Frontal cortex (tissue), 2 donors: Measurements from ENCODE around the gene CCDC141.

DNA sequence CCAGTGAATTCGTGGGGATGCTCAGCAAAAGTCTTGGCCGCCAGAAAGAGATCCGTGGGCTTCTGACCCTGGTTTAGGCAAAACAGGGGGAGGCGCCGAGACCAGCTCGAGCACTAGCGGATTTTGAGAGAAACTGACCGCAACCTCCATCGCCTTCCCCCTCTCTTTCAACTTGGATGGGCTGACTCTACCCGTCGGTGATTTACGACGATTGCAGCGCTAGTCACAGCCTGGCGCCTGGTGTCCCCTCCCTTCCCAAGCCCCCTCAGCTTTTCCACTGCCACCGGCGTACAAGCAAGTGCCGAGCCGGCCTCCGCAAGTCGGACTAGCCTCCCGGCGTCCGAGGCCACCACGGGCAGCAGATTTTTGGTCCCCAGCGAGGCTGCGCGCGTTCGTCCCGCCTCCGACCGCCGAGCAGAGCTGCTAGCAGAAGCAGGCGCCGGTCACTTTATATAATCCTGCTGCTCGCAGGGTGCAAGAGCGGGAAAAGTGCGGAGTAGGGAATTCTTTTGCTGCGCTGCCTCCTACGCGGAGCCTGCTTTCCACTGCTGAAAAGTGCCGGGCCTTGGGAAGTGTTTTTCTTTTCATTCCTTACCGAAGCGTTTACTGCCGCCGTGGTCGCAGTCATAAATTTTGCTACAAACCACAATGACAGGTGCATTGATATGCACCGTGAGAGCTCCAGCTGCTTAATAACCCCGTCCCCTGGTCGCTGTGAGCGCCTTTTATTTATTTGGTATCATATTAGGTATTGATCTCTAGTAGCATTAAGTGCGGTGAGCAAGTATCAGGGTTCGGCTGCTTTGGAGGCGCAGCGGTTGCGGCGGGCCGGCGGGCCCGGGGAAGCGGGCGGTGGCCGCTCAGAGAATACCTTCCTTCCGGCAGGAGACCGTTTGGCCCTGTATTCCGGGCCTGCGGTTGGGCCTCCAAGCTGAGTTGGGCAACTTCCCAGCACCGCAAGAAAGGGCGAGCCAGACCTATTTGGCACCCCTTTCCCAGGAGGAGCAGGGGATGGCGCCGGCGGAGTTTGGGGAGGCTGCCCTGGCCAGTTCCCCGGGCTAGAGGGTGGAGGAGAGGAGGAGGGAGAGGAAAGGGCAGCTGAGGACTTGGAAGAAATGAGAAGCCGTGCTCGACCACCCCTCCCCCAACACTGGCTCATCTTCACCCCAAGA lies 7.9 kb downstream of the HOXD3 start:
- RAMPAGE, long total RNA, result no peak

- RAMPAGE, long total RNA, result no peak
Measured at GRCh38 chr2:176200898-176201395, 12.5 kb downstream of the HOXD1 start.

- RAMPAGE, long total RNA, result no peak
Measured at GRCh38 chr2:177222394-177222558, 9.7 kb downstream of the HNRNPA3 start.

DNA sequence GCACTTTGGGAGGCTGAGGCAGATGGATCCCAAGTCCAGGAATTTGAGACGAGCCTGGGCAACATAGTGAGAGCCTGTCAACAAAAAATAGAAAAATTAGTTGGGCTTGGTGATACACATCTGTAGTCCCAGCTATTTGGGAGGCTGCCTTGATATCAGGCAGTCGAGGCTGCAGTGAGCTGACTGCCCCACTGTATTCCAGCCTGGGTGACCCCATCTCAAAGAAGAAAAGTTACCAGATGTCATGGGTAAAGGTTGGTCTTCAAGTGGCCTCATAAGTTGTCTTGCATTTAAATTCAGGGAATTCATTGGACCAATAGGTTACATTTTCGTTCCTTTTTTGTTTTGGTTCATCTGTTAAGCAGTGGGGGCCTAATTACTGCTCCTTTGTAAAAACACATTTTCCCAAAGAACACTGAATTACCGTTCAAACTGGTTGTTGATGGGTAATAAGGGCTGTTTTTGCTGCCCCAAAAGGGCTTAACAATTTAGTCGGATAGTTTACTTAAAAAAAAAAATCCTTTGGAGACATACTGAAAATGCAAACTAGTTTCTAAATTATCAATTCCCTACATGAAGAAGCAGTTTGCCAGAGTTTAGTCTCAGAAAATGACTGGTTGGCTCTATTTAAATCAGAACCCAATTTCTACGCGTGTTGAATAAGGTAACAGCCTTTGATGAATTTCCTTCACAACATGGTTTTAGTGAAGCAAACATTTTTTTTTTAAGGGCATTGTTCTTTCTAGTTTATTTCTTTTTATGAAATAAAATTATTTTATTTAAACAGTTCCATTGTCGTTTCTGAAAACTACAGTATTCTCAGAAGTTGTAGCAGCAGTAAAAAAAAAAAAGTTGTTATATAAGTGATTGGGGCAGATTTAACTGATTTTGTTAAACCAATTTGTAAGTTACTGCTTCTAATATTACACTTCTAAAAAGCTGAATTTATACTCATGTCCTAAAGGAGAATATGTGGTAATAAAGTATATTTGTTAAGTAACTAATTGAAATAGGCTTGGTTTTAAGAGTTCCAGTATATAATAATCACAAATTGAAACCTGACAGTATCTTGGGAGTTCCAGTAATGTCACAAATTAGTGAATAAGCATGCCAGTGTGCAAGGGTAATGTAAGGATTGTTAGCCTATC lies 10.3 kb downstream of the HNRNPA3 start:
- RAMPAGE, long total RNA, result no peak

GRCh38 chr2:177229302-177230222 lies 17.0 kb downstream of the HNRNPA3 start:
- RAMPAGE, long total RNA, result no peak

GRCh38 chr2:177238936-177239403 lies 25.6 kb downstream of the NFE2L2 start:
- RAMPAGE, long total RNA, result no peak

DNA sequence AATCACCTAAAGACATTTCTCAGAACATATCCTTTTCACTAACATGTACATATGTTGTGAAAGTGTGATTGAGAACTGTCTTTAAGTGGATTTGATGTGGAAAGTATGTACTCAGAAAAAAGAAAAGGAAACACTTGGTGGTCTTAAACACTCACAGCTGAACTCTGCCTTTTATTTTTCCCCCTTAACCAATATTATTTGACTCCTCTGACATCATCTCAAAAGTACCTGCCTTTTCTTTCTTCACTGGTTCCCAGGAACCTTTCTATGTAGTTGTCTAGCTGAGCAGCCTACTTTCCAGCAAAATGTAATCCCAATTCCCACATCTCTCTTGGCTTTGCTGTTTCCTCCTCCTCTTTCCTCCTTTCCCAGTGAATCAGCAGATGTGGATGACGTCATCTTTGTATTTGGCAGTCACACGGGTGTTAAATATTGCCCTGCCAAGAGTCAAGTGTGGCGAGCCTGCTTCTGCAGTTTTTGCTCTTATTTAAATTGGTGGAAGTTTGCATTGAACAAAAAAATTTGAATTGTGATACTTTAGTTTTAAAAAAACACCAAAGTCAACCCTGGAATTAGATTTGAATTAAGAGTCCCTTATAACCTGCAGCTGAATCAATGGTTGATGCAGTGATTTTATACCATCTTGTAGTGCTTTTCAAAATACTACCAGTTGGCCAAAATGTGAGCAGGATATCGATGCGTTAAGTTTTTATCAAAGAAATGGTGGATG lies 47.9 kb downstream of the OSBPL6 start:
- RAMPAGE, long total RNA, result no peak

GRCh38 chr2:178414382-178415351 lies 36.3 kb downstream of the PRKRA start:
- RAMPAGE, long total RNA, result no peak

DNA sequence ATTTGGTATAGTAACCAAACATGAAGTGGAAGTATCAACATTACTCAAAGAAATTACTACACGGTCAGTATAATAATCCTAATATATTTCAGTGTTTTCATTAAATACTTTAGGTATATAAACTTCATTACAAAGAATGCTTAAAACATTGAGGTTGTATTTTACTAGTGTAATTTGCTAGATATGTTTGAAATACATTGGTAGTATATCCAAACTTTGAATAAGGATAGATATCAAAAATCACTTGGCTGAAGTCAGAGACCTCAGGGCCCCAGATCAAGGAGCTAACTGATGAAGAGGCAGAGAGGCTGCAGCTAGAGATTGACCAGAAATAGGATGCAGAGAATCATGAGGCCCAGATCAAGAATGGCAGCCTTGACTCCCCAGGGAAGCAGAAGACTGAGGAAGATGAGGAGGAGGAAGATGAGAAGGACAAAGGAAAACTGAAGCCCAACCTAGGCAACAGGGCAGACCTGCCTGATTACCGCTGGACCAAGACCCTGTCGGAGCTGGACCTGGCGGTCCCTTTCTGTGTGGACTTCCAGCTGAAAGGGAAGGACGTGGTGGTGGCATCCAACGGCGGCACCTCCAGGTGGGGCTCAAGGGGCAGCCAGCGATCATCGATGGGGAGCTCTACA lies 3.4 kb downstream of the PJVK start:
- RAMPAGE, long total RNA, result no peak

DNA sequence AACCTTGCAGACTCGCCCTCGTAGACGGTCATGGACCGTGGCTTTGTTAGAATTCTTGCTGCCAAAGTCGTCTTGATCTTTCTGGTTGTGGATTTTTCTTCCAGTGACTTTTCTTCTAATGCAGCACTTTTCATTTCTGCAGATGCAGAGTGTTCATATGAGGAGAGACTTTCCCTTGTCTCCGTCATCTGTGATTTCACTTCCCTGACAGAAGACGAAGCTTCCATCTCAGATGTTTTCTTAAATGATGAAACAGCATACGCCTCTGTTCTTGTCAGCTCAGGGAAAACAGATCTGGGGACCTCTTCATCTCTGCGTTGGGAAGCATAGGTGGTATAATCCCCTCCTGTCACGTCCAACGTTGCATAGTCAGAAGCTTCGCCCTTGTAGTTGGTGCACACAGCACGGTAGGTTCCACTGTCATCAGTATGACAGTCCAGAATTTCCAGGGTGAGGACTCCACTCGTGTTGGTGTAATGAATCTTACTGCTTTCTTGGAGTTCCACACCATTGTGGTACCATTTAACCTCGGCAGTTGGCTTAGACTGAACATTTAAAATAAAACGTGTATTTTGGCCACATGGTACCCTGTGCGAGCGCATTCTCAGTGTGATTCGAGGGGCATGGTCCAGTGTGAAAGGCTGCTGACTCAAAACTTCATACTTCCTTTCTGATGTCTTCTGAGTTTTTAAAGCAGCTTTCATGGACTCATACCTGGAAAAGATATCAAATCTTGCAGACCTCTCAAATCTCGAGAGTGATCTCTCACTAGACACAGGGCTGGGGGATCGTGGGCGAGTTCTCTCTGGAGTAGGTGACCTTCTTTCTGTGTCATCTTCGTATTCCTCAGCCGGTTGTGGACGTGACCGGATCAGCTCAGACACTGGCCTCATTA lies 51.2 kb downstream of the PLEKHA3 start:
- RAMPAGE, long total RNA, result no peak

- RAMPAGE, long total RNA, result no peak
Measured at GRCh38 chr2:178635271-178635773, 155.1 kb downstream of the PLEKHA3 start.

DNA sequence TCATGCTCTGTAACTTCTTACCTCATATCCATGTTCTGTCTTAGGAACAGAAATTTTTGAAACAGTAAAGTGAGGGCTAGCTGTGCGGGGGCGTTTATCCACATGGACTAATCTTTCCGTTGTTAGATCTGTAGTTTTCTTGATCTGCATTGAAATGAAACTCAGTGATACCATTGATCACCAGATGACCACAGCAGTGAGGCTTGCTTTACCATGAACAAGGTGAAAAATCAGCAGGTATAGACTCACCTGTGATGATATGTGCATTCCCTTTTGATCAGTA lies 21.7 kb downstream of the TTN start:
- RAMPAGE, long total RNA, result no peak

DNA sequence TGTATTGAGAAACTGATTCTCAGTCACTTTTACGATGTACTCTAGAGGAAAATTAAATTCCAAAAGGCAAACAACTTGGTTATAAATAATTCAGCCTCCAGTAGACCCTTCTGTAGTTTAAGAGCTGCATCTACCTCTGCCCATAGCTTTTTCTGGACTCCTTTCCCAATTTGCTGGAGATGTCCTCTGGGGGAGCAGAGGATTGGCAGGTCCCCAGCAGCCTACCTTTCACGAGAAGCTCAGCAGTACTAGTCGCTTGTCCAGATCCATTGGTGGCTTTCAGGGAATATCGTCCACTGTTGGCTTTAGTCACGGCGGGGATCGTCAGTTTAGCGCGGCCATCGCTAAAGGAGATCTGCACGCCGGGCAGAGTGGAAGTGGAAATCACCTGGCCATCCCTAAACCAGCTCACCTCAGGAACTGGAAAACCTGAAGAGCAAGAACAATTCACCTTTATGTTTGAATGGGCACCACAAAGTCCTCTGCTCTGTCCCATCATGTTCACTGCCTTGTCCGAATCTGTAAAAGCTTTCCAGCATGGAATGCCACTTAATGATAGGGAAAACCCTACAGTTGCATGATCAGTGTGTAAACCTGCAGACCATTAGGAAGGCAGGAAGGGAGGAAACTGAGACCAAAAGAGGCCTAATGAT lies 5.2 kb downstream of the TTN start:
- RAMPAGE, long total RNA, result no peak

DNA sequence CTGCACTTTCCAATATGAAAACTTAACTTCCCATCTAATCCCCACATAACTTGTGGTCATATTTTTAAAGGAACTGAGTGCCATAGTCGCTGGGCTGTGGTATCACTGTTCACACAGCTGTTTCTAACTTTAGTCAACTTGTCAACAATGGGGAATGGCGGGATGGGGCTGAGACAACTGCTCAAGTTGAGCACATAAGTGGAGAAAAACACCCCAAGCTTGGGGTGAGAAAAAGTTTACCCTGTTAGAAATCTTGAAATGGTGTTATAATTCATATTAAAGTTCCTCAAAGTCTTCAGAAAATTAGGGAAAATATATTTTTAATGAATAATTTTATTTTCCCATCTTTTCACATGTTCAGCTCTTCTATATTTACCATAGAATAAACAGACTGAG lies 52.1 kb upstream of the TTN start:
- RAMPAGE, long total RNA, result no peak

DNA sequence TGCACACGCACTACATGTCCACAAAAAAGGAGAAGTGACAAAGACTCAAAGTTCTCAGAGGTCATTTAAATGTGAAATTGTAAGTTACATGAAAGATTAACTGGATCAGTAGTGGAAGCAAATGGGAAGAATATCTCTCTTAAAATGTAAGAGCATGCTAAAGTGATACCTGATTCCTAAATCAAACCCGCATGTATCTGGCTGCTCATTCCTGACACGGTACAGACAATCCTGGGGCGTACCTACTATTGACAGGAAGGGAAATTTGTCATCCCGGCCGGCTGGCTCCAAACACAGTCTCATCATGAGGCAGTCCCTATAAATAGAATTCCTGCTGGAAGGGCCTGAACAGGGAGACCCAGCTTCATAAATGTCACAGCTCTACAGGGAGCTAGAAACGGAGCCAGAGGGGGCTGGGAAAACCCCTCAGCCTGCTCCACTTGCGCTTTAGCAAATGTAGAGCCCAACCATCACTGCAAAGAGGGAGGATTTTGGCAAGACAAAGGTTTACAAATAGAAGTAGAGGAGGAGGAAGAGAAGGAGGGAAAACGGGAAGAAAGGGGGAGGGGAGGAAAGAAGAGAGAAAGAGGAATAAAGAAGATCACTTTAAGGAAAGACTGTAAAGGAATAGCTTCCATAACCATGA lies 56.6 kb upstream of the TTN start:
- RAMPAGE, long total RNA, result no peak

GRCh38 chr2:178909379-178909843 lies 102.2 kb upstream of the TTN start:
- RAMPAGE, long total RNA, result no peak

DNA sequence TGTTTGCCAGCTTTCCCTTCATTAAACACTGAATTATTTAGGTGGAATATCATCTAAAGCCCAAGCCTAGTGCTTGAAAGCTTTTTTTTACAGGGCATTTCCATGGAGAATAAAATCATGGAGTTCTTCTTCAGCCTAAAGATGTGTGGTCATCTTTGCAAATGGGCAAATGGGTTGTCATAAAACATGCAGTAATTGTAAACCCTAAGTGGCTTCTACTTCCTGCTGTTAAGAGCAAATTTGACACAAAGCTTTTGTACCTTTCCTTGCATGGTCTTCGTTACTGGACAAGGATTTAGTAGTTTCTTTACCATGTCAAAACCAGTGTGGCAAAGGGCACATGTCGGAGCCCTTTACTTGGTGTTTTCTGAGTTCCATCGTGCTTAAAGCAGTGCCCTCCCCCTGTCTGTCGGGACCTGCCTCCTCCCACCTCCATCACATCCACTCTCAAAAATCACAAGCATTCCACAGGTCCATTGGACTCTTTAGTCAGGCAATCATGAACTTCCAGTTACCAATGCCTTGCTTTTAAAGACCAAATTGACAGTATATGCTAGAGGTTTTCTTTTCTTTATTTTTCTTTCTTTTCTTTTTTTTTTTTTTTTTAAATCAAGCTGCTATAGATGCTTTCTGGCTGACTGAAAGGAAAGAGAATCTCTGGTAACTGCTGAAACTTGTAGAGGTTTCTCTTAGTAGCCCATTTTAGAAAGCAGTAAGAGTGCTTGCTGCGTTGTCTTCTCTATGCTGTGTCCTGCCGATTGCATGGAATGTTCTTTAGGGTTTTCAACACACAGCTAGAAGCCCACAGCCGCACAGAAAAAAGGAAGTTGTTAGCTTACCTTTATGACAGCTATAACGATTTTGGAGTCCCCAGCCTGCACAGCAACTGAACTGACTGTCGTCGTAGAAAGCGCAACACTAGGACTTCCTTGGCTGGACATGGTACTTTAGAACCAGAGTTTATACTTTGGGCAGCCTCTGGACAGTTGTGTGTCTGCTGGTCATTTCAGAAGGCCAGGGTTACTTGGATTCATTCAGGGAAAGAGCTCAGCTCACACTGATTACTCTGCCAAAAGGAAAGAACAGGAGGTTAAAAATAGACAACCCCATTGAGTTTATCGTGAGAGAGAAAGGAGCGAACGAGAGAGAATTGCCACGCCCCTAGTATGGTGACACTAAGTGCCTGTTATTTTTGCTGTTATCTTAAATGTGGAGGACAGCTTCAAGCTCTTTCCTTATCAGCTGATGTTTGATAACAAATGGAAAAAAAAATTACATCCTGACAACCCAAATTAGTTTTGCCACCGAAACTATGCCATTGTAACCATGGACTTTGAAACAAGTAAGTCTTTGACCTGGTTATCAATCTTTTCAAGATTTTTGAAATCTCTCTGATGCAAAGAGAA lies at the start of gene CCDC141:
Gene CCDC141 (minus strand): TSS at position 1,137 of the 1,406 bp plus-strand sequence.
- RAMPAGE, long total RNA, result no peak

GRCh38 chr2:179143377-179143907 lies 93.5 kb upstream of the CCDC141 start:
- RAMPAGE, long total RNA, result no peak

- RAMPAGE, long total RNA, result no peak
Measured at GRCh38 chr2:179227672-179228256, 36.9 kb downstream of the SESTD1 start.

DNA sequence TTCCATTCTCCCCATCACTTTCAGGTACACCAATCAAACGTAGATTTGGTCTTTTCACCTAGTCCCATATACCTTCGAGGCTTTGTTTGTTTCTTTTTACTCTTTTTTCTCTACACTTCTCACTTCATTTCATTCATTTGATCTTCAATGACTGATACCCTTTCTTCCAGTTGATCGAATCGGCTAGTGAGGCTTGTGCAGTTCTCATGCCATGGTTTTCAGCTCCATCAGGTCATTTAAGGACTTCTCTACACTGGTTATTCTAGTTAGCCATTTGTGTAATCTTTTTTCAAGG lies 104.9 kb downstream of the ZNF385B start:
- RAMPAGE, long total RNA, result no peak